Brain (tissue), 1 donor: ENCODE results near the gene PHAX.

GRCh38 chr5:119358156-119358449, 2.3 kb downstream of the TNFAIP8 start:
- RRBS, result no CpG with 5 or more reads among the region's 2 CpGs

- RRBS, result no CpG with 5 or more reads among the region's 5 CpGs
Measured at GRCh38 chr5:119360977-119361662, 5.3 kb downstream of the TNFAIP8 start.

DNA sequence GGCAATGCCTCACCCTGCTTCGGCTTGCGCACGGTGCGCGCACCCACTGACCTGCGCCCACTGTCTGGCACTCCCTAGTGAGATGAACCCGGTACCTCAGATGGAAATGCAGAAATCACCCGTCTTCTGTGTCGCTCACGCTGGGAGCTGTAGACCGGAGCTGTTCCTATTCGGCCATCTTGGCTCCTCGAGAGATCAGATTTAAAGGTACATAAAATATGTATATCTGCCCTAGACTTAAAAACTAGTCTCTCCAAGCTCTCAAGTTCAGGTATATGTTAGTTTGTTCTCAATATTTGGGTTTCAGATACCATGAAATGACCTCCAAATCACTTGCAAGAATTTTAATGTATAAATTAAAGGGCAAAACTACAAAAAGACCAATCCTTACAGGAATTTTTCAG, 71.3 kb downstream of the SNCAIP start:
- RRBS, result no CpG with 5 or more reads among the region's 13 CpGs

GRCh38 chr5:122836423-122837078, 8.9 kb upstream of the SNX24 start:
- RRBS, result no CpG with 5 or more reads among the region's 2 CpGs

DNA sequence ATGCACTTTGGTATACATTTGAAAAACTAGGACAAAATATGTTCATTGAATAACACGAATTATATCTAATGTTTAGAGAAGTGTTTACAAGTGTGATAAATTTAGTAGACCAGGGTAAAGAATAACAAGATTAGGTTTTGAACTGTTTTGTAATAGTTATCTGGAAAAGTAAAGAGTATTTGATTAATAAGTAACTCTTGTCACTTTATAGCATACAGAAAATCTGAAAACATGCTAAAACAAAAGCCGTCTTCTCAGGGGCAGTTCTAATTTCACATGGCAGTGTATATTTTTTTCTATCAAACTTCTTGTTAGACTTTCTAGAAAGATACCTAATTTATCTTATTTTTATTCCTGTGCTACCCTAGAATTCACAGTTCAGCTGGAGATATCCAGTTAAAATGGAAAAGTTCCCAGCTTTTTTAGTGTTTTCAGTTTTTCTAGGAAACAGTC, 58.4 kb downstream of the PPIC start:
- RRBS, result no CpG with 5 or more reads among the region's 2 CpGs

- RRBS, result no CpG with 5 or more reads among the region's 19 CpGs
Measured at GRCh38 chr5:123423769-123424403, 683 bp upstream of the CEP120 start.

DNA sequence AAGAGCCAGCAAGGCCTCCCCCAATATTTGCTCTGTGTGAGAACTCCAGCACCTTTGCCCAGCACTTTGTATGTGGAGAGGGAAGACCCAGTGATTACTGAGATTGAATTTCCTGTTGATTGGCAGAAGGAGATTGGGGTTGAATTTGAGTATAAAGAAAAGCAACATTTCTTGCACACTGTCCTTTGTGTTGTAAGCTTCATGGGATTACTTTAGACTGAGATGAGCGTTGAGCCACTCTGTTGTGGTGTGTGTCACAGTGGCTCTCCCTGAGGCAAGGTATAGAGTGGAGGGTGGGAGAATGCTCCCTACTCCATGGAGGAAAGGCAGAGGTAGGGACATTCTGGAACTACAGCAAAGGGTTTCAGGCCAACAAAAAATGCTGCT, 5.9 kb upstream of the CEP120 start:
- RRBS, result no CpG with 5 or more reads among the region's 1 CpG

DNA sequence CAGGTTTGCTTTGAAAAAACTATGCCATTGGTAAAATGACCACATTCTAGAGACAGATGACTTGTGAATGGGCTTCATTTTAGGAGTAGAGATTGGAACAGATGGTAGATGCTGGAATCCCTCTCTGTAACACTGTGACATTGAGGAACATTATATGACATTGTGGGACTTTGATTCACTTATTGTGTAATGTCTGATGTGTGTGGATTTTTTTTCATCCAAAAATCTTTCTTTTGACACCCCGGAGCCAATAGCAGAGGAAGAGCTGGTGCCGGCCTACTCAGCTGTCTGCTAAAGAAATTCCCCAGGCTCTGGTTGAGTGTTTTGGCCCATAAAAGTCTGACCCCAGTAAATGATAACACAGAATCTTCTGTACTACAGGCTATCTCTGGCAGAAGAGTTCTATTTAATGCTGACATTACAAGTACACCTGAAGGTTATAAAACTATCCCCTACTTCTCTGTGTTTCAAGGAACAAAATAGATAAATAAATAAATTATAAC, 6.4 kb upstream of the CEP120 start:
- RRBS, result no CpG with 5 or more reads among the region's 2 CpGs

DNA sequence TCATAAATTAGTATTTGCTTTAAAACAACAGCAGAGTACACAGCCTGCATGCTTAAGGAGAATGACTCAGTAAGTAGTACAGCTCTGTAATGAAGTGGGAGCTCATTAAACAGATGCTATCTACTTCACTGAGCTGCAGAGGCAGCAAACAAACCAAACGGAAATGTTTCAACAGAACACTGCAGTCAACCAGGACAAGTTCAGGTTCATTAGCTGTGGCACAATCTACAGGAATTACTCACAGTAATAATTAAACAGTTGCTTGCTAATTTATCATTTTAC, 302.3 kb downstream of the CSNK1G3 start:
- RRBS, result no CpG with 5 or more reads among the region's 1 CpG

- RRBS, result no CpG with 5 or more reads among the region's 4 CpGs
Measured at GRCh38 chr5:123875798-123876073, 363.8 kb downstream of the CSNK1G3 start.

DNA sequence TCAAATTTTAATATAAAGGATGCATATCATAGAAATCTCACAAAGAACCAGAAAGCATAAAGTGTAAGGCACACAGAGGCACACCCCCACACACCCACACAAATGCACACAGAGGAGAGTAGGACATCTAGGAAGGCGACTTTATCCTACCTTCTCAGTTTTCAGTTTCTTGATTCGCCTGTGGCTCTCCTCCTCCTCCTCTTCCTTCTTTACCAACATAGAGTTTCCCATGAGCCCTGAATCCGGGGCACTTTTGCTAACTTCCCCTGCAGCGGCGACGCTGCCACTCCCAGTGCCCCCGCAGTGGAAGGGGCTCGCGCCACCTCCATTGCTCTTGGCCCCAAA, 2.5 kb downstream of the ZNF608 start:
- RRBS, result no CpG with 5 or more reads among the region's 9 CpGs

GRCh38 chr5:124746938-124747846, 753 bp upstream of the ZNF608 start:
- RRBS, result no CpG with 5 or more reads among the region's 33 CpGs

- RRBS, result no CpG with 5 or more reads among the region's 3 CpGs
Measured at GRCh38 chr5:124871178-124871550, 124.7 kb upstream of the ZNF608 start.

DNA sequence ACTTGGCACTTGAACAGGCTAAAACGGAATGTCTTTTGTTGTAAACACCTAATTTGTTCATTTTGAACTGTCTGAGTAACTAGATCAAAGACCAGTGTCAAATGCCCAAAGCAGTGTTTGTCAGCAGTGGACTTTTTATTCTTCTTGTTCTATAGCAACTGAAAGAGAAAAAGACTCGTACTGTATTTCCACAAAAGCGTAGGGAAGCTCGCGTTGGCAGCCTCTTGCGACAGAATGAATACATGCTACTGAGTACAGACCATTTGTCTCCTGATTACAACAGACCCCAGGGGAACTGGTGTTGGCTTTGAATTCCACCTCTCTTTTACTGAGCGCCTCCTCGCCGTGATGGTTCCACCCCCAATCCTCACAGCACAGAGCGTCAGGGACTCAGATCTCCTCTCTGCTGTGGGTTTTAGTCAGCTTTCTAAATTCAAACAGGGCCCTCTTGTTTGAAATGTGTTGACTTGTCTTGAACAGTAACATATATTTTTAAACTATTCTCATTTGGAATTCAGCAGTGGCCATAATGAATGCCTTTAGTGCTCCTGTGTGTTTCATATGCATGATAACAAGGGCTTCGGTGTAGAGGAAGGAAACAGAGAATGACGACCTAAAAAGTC, 602.0 kb upstream of the ZNF608 start:
- RRBS, result no CpG with 5 or more reads among the region's 12 CpGs

- RRBS, result no CpG with 5 or more reads among the region's 7 CpGs
Measured at GRCh38 chr5:125410917-125411891, 664.8 kb upstream of the ZNF608 start.

DNA sequence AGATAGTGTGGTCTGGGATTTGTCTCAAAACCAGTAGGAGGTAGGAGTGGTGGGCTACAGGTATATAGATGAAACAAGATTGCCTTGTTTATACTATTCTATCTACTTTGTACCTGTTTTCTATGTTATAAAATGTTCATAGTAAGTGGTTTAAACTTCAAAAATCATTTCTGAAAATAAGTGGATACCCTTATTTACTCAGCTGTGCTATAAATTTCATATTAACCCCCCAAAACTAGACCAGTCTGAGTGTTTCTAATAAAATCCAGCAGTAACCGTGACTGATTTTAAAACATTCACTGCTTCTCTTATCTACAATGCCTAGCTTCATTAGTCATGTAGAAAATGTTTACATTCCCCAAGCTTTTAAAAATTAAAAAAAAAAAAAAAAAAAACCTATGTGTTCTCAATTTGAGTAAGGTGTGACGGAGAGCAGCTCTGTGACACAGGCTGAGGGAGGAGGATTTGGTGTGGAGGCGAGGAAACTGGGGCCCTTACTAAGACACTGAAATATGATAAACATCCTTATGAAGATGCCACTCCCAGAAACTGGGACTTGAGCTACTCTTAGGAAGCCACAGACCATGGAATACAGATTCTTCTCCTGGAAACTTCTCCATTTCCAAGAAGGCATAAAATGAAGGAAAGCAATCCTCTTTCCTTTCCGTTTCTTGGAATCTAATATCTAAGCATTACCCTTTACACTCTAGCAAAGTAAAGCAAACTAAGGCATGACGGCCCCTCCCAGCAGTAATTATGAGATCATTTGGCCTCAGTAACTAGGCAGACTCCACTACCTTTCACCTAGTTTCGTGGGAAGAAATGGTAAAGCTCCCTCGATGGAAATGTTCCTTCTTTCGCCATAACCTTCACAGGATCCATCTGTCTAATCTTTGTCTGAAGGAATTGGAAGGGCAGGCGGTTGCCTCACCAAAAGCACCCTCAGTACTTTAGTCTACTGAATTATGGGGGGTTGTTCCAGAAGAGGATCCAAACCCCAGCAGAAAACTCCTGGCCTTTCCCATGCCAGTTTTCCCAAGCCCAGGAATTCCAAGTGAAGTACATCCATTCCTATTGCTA, 23.4 kb downstream of the GRAMD2B start:
- RRBS, result no CpG with 5 or more reads among the region's 9 CpGs

DNA sequence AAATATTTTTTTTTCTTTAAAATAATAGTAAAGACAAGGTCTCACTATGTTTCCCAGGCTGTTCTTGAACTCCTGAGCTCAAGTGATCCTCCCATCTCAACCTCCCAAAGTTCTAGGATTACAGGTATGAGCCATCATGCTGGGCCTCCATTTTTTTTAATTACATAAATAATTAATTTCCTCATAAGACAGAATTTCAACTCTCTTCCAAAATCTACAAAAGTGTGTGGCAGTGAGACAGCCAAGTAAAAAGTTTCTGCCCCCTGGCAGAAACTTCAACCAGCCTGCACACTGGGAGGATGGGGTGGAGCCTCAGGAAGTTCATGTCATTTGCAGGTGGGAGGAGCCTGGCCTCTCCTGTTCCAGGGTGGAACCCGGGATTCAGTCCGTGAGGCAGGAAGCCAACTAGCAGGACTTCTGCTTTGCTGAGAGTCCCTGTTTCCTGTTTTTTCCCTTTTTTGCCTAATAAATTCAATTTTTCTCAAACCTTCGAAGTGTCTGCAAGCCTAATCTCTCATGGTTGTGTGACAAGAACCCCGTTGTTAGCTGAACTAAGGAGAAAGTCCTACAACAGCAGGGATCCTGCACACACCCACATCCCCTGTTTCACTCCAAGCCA, 69.5 kb downstream of the ALDH7A1 start:
- RRBS, result no CpG with 5 or more reads among the region's 4 CpGs

DNA sequence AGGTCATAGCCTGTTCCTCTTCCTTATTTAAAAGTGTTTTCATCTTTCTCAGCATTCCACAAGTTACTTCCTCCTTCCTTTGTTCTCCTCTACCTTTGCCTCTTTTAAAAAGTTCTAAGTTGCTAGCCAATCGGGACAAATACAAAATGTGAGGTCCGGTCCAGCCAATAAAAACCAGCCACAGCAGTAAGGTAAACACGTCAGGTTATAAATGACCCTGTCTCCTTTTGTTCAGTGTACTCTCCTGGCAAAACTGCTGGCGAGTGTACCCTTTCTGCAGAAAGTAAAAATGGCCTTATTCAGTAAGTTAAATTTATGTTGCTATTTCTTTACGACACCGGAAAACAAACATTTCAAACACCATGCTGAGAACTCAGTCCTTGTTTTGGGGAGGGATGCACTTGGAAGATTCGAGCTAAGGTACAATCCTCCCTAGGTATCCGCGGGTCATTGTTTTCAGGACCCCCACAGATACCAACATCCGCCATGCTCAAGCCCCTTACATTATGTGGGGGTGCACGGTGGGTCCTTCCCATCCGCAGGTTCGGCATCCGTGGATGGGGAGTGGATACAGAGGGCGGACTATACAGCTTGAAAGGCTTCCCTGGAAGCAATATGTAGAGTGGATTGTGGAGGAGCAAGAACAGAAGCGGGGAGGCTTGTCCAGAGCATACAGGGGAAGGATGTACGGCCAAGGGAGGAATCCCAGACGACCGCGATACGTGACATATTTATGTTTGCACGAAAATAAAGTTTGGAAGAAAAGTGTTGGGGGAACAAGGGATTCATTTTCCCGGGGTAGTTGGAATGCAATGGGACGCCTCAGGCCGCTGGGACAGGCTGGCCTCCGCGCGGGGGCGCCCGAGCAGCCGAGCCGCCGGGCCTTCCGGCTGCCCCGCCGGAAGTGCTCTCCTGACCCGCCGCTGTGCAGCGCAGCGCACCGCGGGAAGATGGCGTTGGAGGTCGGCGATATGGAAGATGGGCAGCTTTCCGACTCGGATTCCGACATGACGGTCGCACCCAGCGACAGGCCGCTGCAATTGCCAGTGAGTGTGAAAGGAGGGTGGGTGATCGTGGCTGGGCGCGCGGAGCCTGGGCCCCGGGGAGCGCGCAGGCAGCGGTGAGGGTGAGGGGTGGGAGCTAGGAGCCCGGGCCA, at the start of gene PHAX:
PHAX (plus strand) TSS at position 935 of the 1,156 bp plus-strand sequence.
- RRBS, result 1% methylated on average over 16 of the region's 61 CpGs

DNA sequence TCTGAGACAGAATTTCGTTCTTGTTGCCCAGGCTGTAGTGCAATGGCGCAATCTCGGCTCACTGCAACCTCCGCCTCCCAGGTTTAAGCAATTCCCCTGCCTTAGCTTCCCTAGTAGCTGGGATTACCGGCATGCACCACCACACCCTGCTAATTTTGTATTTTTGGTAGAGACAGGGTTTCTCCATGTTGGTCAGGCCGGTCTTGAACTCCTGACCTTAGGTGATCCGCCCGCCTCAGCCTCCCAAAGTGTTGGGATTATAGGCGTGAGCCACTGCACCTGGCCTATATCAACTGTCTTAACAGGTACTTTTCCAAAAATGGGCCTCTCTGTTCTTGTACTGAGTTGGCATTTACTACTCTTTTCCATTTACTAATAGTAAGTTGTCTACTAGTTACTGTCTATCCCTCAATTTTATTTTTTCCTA, 37.0 kb downstream of the LMNB1 start:
- RRBS, result no CpG with 5 or more reads among the region's 9 CpGs

DNA sequence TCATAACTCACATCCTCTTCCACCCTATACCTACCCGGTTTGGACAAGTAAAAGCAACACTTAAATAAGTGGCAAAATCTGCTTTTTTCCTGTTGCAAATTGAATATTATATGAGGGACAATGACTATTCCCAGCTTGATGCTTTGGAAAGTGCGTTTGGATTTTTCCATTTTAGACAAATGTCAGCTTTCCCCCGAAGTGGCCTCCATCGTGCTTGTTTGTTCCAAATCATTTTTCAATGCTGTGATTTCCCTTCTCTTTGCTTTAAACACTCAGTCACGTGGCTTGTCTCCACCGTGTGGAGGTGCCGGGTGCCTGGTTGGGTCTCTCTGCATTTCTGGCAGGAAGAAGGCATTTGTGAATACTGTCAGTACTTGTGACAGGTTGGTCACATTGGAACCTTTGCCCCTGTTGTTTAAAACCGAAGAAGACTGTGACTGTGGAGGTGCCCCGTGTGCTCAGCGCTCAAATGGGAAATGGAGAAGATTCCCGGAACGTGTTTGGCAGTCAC, 74.4 kb downstream of the LMNB1 start:
- RRBS, result no CpG with 5 or more reads among the region's 12 CpGs